Left cardiac atrium (tissue), 1 donor: ENCODE measurements around the gene KISS1.

DNA sequence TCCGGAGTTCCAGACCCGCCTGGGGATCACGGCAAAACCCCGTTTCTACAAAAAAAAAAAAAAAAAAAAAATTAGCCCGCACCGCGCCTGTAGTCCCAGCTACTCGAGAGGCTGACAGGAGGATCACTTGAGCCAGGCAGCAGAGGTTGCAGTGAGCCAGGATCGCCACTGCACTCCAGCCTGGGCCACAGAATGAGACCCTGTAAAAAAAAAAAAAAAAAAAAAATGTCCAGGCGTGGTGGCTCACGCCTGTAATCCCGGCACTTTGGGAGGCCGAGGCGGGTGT is 380 bp upstream of the KLHL12 start:
- PRO-cap = no peak

GRCh38 chr1:203038132-203038876 is 12.0 kb downstream of the PPFIA4 start:
- PRO-cap = bidirectional peak, plus-strand start at chr1:203038461, minus-strand start at chr1:203038311

GRCh38 chr1:203084505-203084808 is 1.4 kb downstream of the MYOG start:
- PRO-cap = no peak

- PRO-cap = no peak
Measured at GRCh38 chr1:203264199-203264681, 34.8 kb upstream of the CHIT1 start.

DNA sequence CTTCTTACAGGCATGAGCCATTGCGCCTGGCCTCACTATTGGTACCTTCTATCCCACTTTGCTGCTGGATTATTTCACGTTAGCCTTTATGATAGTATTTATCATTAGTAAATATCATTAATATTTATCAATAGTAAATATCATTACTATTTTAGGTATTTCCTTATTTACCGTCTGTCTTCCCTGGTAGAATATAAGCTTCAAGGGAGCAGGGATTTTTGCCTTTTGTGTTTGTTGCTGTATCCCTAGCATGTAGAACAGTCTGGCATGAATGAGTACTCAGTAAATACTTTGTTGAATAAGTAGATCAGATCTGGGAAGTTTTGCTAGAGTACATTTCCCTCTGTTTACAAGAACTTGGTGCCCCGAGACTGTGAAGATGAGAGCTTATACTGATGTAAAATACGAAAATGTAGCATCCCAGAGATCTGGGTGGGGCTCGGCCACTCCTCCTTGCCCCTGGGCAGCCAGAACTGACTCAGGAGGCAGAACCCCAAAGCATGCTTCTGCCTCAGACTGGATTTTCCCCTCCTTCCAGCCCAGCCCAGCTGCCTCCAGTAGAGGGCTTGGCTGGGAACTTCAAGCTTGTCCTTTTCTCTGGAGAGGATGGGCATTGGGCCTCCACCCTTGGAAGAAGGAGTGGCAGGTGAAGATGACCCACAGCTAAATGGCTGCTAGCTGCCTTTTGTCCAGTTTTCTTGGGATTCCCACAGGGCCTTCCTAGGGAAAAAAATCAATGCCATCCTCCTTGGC is 24.4 kb upstream of the BTG2 start:
- PRO-cap = no peak

DNA sequence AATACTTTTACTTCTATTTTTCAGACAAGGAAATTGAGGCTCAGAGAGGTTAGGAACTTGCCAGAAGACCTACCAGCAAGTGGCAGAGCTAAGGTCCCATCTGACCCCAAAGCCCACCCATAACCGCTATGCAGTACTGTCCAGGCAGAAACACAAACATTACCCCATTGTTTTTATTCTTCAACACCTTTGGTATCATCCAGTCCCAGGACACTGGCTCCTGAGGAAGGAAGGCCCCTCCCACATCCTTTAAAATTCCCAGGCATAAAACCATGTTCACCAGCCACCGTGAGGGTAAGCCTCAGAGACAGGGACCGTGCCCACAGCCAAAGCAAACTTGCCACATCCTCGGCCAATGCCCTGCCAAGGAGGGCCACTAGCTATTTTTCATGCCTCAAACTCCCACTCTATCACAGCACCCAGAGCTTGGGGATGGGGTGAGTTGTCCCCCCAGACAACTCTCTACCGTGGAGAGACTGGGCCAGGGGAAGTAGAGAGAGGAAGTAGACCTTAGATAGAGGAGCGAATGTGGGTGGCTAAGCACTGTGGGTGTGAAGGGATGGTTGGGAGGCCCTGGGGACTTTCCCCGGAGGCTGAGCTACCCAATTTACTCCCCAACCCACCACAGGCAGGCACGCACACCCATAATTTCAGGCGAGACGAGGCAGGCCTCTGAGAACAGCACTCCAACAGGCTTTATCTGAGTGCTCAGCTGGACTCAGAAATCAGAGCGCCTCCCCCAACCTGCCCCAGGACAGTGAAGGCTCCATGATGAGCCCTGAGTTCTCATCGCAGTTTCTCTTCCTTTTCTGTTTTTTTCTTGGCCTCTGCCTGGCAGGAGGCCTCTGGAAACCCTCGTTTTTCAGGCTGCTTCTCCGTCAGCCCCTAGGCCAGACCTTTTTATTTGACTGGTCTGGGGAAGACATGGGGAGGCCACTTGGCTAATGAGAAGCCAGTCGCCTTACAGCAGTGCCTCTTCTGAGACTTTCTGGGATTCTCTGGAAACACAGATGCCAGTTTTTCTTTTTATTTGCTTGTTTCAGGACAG is 15.9 kb upstream of the BTG2 start:
- PRO-cap = unidirectional peak, plus-strand start at position 297 of the sequence

- PRO-cap = bidirectional peak, plus-strand start at chr1:203327570, minus-strand start at chr1:203327400
Measured at GRCh38 chr1:203327259-203328301, 22.3 kb downstream of the BTG2 start.

DNA sequence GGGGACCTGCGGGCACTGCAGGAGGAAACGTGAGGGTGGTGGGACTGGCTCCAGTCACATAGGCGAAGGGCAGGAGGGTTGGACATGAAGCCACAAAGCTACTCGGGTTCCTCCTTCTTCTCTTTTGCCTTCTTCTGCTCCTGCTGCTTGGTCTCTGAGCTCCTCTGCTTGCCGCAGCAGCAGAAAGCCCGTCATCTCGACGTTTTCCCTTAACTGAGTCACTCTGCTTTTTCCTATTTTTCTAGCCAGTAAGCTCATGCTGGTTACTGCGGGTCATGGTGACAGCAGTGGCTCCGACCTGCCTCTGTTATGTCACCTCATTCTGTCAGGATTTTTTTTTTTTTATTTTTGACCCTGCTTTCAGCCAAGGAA is 2.5 kb upstream of the FMOD start:
- PRO-cap = no peak

- PRO-cap = no peak
Measured at GRCh38 chr1:203464272-203464725, 11.3 kb upstream of the PRELP start.

GRCh38 chr1:203464884-203465674 is 10.5 kb upstream of the PRELP start:
- PRO-cap = unidirectional peak, plus-strand start at chr1:203465442

- PRO-cap = unidirectional peak, plus-strand start at chr1:203667752
Measured at GRCh38 chr1:203667340-203668240, 41.0 kb downstream of the ATP2B4 start.

DNA sequence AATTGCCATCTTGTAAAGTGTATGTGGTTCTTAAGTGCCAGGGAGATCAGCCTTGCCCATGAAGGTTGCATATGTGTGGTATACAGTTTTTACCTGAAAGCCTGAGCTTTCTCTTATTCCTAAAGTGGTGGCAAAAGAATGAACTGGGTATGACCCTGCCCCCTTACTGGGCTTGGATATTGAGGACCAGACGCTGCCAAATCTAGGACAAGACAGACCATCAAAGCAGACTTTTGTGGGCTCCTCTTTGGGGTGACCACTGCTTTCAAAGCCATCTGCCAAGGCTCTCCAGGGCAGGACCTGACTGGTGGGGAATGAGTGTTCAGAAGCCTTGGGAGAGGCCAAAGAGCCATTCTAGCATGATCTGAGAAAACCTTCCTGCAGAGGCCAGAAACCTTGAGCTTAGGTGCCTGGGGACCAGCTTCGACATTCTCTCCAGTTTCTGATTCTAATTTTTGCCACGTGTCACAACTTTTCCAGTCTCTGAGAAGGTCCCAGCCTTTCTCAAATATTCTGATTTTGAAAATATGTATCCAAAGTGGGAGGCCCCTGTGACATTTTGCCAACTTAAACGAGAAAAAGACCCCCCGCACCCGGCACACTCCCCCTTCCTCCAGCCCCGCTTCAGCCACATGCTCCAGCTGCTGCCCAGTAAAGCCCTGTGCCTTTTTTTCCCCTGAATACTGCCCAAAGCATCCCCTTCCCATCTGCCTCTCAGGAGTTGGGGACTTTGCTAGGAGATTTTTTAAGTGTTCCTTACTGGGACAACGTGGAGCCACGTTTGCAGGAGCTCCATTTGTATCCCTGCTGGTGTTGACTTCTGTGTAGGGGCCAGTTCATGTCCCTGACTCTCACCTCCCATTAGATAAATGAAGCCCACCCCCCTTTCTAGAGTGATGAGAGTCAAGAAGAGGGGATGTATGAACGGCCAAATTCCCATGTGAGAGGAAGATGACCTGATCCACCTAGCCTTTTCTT is 24.0 kb upstream of the LAX1 start:
- PRO-cap = no peak

GRCh38 chr1:203743231-203744529 is 21.3 kb upstream of the LAX1 start:
- PRO-cap = no peak

DNA sequence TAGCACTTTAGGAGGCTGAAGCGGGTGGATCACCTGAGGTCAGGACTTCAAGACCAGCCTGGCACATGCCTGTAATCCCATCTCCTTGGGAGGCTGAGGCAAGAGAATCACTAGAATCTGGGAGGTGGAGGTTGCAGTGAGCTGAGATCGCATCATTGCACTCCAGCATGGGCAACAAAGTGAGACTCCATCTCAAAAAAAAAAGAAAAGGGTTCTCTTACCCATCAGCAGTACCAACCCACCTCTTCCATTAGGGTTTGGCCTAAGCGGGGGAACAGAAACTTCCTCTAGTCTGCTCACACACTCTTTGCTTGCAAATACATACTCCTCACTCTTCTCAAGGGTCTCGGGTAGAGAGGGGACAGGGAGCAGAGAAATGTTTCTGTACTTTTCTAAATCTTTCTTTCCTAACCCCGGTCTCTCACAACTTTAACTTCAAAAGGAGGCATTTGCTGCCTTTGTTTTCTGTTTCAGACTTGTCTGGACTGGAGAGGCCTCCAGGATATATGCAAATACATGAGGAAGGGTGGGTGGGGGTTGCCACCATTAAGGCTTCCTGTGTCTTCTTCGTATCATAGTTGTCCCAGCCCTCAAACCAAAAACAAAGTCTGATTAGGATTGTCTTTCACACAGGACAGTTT is 10.6 kb upstream of the LAX1 start:
- PRO-cap = no peak

DNA sequence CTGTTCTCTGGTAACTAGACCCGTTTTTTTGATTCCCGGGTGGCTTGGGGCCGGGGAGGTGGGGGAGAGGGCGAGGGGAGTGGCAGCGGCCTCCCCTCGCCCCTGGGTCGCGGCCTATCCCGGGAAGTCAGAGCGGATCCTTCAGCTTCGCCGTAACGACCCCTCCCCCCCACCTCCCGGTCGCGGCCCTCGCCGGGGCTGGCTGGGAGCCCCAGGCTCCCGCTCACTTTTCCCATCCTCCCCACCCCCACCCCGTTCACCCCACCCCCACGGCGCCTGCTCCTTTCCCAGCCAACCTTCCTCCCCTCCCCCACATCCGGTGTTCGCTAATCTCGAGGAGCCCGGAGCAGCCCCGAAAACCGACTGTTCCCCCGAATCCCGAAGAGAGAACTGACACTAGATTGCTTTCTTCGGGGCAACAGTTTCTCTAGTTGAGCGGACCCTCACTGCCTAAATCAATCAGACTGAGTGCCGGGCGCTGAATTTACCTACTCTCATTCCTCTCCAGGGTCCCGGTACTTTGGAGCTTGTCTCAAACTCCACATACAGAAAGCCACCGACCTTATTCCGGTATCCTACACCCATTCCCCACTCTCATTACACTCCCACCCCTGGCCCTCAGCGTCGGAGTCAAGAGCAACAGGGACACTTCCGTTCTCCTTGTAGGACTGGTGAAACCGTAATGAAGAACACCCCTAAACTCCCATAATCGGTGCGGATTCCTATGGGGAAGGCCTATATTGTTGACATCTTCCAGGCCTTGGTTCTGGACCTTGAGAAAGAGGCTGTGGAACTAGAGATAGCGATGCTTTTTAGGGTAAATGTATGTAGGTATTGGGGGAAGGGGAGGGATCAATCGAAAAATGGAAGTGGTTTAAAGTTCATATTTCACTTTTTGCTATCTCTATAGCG is 618 bp downstream of the ZBED6 start:
- PRO-cap = bidirectional peak, plus-strand start at position 322 of the sequence, minus-strand start at position 200 of the sequence

- PRO-cap = no peak
Measured at GRCh38 chr1:203996573-203997074, 76.3 kb upstream of the SOX13 start.

- PRO-cap = no peak
Measured at GRCh38 chr1:204041813-204042169, 31.1 kb upstream of the SOX13 start.

DNA sequence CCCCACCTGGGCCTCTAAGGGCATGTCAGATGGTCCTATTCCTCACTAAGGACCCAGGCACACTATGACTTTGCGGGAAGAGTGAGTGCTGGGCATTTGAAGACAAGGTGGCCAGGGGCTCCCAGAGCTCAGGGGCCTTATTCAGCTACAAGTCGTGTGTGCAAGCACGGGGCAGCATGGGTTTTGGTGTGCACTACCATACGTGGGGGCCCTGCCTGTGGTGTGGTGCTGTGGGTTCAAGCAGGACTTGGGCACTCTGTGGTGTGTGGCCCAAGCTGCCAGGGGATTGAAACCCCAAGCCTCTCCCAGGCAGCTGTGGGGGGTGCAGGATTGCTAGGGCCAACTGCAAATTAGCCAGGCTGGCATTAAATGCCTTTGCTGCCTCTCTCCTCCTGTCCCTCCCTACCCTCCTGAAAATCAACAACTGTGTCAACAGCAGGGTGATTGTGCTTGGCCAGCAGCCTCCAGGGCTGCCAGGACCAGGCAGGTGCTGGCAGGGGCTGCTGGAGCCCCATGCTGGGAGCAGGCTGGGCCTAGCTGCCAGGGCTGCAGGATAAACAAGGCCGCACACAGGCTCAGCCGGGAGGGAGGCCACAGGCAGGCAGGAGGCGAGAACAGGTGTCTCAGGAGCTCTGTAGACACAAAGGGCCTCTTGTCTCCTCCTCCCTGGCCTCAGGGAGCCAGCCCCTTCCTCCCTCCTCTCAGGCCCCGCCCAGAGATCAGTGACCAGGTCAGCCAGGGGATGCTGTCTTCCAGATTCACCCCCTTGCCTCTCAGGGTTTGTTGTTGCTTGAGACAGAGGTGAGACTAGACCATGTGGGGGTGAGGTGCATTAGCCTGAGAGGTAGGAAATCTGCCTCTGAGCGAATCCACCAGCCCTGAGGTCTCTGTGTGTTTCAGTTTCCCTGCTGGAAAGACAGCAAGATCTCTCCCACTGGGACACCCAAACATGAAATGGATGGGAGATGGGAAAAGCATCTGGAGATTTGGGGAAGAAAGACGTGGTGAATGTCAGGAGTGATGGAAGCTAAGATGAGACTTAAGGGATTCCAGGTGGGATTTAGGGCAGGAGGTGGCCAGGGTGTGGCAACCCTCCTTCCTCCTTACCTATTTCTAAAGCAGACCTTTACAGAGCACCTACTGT is 11.5 kb downstream of the SOX13 start:
- PRO-cap = no peak

DNA sequence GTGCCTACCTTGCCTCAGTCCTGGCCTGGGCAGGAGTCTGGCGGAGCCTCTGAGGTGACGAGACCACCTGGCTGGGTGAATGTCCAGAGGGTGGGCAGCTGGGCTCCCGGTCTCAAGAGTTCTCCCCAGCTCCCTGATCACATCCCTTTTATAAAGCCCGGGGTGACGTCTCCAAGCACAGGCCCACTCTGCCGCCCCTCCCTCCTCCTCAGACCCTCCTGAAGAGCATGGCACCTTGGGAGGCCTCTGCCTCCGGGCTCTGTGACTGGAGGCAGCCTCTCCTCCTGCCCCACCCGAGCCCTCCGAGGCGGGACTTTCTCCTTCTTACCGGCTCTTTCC is at the start of gene KISS1:
Gene KISS1, minus strand, starts transcription at position 124 of the 339 bp plus-strand sequence.
- PRO-cap = no peak

DNA sequence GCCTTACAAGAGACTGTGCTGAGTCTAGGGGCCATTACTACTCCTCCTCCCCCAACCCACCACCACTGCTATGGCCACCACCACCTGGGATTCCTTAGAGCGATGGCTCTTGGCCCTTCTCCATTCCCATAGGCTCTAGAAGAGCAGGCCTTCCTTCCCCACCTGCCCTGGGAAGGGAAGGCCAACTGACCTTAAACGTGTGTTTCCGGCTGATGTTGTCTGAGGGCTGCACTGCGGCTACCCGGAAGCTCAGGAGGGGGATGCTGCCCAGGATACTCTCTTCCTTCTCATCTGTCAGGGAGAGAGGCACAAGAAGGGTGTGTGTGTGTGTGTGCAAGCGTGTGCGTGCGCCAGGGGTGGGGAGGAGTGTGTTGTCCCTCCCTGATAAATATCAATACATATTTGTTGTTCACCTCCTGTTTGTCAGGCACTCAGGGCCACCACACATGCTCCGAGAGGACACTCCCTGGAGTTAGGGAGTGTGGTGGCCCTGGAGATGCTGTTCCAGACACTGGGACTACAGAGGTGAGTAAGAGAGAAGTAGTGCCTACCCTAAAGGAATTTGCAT is 51.0 kb upstream of the GOLT1A start:
- PRO-cap = no peak